Tongue (tissue), 2 donors: ENCODE data around the genes TSPAN4, MOB2 and DUSP8.

- RAMPAGE, long total RNA: no peak
These were observed 2.6 kb downstream of the POLR2L start for GRCh38 chr11:839571-840195.

- RAMPAGE, long total RNA: no peak
These were observed at the start of gene TSPAN4 for GRCh38 chr11:842624-843553. TSS of gene TSPAN4 (plus strand) at chr11:842852.

- RAMPAGE, long total RNA: no peak
These were observed 18.4 kb downstream of the TSPAN4 start for GRCh38 chr11:861105-861385.

GRCh38 chr11:914609-915490 is 4.2 kb upstream of the CHID1 start:
- RAMPAGE, long total RNA: no peak

GRCh38 chr11:960685-961941 is 35.4 kb downstream of the AP2A2 start:
- RAMPAGE, long total RNA: no peak

DNA sequence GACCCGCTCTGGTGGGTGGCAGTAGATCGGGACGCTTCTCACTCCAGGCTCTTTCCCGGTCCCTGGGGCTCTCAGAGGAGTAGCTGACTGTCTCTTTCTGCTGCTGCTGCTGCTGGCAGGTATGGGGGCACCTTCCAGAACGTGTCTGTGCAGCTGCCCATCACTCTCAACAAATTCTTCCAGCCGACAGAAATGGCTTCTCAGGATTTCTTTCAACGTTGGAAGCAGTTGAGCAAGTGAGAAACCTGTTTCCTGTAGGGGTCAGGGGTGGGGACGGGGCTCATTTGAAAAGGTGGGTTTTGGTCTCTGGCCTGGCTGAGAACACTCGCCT is 27.6 kb downstream of the MUC6 start:
- RAMPAGE, long total RNA: no peak

DNA sequence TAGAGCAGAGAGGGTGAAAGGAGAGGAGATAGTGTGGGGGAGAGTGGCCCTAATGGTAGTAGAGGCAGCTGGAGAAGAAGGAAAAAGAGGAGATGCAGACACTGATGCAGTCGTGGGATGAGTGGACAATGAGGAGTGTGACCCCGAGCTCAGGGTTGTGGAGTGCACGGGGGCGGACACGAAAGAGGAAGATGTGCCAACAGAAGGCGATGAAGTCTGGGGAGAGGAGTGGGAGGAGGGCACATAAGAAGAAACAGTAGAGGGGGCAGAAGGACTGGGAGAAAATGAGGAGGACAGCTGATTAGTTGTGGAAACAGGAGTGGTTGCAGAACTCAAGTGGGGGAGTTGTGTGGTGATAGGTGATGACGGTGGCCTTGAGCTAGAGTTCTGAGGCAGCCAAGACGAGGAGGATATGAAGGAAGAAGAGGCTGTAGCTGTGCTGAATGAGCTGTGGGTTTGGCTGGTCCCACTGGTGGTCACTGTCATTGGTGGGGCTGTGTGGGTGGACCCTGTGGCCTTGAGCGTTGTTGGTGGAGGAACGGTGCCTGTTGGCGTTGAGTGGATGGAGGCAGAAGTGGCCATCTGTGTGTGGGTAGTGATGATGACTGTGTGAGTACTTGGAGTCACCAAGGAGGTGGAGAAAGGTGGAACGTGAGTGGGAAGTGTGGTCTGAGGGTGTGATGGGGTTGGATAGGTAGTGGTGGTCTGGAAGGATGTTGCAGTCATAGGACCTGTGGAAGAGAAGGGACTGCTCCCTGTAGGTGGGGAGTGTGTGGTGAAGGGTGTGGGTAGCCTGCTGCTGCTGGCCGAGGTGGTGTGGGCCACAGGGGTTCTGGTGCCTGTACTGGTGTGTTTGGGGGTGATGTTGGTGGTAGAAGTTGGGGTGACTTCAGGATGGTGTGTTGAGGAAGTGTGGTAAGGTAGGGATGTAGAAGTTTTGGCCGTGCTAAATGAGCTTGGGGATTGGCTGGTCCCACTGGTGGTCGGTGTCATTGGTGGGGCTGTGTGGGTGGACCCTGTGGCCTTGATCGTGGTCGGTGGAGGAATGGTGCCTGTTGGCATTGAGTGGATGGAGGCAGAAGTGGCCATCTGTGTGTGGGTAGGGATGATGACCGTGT is 20.0 kb downstream of the MUC6 start:
- RAMPAGE, long total RNA: no peak

- RAMPAGE, long total RNA: no peak
These were observed 51.5 kb upstream of the MUC6 start for GRCh38 chr11:1087798-1088582.

DNA sequence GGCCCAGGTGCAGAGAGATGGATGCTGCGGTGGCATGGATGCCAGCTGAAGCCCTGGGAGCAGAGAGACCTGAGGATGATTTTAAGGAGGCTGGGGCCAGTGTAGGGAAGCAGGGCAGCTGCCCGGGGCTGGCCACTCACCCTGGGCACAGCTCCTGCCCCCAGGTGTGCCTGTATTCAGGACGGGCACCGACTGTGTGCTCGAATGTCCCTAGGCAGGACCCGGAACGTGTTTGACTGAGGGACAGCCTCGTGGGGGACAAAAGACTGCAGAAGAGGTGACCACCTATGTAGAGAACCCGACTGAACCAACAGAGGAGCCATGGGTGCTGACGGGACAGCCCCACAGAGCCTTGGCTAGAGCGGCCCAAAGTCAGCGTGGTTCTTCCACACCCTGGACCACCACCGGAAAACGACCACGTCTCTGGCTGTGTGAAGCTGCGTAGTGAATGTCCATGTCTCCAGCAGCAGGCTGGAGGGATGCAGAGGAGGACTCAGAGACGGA is 17.8 kb upstream of the MUC5B start:
- RAMPAGE, long total RNA: no peak

DNA sequence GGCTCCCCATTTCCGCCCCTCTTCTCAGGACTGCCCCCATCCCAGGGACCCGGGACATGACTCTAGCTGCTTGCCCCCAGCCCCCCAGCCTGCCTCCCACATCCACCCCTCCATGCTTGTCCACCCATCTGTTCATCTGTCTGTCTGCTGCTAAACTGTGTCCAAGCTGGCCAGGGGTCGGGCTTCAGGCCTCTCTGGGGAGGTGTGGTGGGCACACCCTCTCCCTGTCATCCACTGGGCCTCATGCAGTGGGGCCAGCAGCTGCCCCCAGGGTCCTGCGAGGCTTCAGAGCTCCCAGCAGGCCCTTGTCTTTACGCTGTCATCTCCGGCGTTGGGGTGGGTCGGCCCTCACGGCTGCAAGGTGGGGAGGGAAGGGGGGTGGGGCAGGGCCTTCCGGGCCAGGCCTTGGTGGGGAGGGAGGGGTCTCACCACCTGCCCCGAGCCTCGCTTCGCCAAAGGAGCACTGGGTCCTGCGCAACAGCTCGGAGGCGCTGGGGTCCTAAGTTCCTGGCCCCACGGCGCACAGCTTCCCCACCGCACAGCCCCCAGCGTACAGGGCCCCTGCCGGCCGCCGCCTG is 26.8 kb downstream of the MOB2 start:
- RAMPAGE, long total RNA: no peak

DNA sequence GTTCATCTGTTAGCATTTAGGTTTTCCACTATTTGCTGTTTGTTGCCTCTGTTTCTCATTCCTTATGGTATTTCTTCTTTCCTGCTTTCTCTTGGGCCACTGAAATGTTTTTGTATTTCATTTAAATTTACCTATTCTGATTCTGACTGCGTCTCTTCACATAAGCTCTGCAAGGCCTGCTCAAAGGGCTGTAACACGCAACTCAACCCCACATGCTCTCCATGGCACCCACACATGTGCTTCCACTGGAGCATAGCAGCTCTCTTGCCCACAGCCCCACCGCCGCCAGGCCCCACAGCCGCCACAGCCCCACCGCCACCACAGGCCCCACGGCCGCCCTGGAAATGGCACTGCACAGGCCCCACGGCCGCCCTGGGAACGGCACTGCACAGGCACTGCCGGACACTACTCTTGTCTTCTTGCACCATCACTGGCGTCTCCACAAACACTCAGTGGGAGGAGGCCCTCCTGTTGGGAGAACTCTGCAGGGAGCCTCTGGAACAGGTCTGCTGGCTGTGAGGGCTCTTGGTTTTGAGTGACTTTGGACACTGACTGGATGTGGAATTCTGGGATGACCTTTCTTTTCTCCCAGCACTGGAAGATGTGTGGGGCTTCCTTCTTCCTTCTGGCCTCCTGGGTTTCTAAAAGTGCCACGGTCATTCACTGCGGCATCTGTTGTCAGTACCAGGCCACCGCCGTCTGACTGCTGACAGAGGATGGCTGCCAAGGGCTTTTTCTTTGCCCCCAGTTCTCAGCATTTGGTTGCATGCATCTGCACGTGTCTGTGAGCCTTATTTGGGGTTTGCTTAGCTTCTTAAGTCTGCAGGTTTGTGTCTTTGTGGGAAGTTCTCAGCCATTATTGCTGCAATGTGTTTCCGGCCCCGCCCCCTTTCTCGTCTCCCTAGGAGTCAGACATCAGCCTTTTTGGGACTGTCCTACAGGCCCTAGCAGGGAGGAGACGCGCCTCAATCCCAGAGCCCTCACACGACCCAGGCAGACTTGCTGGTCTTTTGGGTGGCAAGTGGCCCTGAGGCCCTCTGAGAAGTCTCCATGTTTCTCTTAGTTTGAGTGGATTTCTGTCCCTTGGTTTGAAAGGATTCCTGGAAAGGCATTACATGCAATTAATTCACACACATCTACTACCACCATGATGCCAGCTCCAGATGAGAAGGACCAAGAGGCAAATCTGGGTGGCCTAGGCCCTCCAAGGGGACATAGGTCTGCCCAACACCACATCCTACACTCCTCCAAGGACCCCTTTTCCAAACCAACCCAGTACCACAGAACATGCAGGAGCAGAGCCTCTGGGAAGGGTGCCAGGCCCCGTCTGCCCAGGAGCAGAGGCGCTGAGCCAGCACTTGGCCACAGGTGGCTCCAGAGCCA is 8.2 kb downstream of the MOB2 start:
- RAMPAGE, long total RNA: no peak

GRCh38 chr11:1486479-1487377 is at the start of gene MOB2:
TSS of gene MOB2 (minus strand) at chr11:1486779.
- RAMPAGE, long total RNA: no peak

GRCh38 chr11:1535276-1535788 is 36.7 kb downstream of the DUSP8 start:
- RAMPAGE, long total RNA: no peak

DNA sequence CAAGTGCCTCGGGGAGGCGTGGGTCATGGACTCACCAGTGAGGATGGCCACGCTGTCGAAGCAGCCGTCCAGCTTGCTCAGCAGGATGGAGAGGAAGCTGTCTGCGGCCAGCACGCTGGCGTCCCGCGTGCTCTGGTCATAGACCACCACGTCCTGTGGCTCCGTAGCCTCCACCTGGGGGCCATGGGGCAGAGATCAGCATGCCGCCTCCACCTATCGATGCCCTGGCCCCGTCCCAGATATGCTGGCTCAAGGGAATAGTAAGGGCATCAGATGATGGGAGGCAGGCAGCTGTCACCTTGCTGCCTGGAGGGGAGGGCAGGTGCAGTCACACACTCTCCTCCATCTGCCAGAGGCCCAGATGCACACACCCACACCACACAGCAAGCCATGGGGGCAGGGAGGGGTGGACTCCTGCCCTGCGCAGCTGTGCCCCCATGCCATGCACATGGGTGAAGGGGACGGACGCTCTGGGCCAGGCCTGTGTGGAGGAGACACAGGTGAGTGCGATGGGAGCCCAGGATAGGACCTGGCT is 8.2 kb downstream of the DUSP8 start:
- RAMPAGE, long total RNA: no peak

DNA sequence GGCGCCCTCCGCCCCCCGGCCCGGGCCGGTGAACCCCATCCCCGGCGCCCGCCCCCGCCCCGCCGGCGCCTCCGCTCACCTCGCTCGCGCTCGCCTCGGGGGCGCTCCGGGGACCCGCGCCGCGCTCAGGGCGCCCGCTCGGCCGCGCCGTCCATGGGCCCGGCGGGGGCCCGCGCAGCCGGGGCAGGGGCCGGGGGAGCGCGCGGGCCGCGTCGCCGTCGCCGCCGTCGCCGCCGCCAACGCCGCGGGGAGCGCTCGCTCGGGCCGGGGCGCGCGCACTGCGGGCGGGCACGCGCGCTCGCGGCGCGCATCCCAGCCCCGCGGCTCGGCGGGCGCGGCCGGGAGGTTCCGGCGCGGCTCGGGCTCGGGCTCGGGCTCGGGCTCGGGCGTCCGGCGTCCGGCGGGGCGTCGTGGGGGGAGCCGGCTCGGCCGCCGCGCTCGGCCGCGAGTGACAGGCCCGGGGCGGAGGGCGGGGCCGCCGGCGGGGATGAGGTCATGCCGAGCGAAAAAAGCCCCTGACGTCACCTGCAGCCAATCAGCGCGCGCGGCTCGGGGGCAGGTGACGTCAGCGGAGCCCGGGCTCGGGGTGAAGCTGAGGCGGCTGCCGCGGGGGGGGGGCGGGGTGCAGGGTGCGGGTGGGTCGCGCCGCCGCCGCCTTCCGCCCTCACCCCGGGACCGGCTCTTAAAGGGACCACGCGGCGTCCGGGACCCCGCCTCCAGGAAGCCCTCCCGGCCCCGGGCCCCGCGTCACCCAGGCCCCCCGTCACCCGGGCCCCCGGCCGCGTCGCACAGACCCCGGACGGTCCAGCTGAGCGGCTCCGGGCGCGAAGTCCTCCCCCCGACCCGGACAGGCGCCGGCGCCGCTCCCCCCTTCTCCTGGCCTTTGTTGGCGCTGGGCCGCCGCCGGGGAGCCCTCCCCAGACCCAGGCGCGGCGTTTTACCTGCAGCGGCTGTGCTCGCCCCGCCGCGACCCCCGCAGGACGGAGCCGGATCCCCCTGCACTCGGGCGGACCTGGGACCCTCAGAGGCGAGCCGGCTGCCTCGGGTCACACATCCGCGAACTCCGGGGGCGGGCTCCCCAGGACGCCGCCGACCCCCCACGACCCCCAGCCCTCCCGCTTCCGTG is at the start of gene DUSP8:
Gene DUSP8, minus strand, starts transcription at position 450 of the 1,126 bp plus-strand sequence.
- RAMPAGE, long total RNA: no peak

GRCh38 chr11:1573355-1573936 is 1.4 kb upstream of the DUSP8 start:
- RAMPAGE, long total RNA: no peak

DNA sequence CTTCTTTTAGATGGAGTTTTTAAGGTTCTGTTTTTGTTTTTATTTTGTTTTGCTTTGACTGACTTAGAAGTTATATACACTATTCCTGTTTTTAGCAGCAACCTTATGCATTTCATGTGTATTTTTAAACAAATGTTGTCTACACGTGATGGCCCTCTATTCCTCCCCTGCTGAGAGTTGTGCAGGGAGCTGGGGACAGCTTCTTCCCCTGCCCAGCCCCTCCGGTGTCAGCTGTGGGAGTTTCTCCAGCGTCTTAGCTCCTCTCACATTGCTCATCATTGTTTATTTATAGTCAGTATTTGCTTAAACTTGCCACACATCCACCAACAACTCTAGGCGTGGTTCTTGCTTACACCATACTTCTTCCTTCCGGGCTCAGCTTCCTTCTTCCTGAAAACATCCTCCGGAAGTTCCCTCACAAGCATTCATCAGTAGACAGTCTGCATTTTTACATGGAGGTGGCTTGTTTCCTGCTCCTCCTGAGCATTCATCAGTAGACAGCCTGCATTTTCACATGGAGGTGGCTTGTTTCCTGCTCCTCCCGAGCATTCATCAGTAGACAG is 4.1 kb upstream of the KRTAP5-1 start:
- RAMPAGE, long total RNA: no peak

DNA sequence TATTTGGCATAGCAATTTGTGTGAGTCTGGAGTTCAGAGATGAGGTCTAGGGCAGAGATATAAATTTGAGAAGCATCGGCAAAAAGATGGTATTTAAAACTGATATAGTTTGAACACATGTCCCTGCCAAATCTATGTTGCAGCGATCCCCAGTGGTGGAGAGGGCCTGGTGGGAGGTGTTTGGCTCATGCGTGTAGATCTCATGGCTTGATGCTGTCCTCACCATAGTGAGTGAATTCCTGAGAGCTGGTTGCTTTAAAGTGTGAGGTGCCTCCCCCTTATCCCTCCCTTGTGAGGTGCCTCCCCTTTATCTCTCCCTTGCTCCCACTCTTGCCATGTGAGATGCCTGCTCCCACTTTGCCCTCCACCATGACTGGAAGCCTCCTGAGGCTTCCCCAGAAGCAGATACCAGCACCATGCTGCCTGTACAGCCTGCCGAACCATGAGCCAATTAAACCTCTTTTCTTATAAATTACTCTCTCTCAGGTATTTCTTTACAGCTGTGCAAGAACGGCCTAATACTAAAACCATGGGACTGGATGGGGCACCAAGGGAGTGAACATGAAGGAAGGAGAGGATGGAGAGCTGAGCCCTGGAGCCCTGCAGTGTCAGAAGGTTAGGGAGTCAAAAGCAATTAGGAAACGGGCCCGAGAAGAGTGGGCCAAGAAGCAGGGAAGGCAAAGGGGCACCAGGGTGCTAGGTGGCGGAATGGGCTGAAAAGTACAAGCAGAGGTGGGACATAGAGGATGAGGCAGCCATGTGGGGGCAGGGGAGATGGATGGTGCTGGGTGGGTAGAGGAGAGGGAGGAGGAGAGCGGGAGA is 9.5 kb downstream of the IFITM10 start:
- RAMPAGE, long total RNA: no peak

- RAMPAGE, long total RNA: no peak
These were observed 5.5 kb downstream of the IFITM10 start for GRCh38 chr11:1744493-1745793.

- RAMPAGE, long total RNA: no peak
These were observed 602 bp downstream of the IFITM10 start for GRCh38 chr11:1749599-1750387.